ENCODE measurements around a stretch of chr19.

- PRO-cap = bidirectional peak, plus-strand start at chr19:38684470, minus-strand start at chr19:38684355
Observed at GRCh38 chr19:38684092-38684859, 36.8 kb downstream of the ACTN4 start.

- PRO-cap = no peak
Observed at GRCh38 chr19:38701240-38701978, 42.9 kb downstream of the CAPN12 start.

- PRO-cap = no peak
Observed at GRCh38 chr19:38715532-38716011, 28.7 kb downstream of the CAPN12 start.

DNA sequence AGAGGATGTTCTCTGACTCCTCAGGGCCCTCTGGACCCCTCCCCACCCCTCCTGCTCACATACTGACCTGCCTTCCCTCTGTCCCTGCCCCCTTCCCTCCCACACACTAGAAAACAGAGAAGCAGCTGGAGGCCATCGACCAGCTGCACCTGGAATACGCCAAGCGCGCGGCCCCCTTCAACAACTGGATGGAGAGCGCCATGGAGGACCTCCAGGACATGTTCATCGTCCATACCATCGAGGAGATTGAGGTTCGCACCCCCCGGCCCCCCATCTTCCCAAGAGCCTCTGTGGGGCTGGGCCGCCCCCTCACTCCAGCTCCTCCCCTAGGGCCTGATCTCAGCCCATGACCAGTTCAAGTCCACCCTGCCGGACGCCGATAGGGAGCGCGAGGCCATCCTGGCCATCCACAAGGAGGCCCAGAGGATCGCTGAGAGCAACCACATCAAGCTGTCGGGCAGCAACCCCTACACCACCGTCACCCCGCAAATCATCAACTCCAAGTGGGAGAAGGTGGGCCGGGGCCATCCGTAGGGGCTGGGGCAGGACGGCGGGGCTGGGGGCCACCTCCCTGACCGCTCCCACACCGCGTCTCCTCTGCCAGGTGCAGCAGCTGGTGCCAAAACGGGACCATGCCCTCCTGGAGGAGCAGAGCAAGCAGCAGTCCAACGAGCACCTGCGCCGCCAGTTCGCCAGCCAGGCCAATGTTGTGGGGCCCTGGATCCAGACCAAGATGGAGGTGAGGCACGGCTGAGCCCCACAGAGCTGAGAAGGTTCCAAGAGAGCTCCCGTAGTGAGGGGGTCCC is 20.2 kb downstream of the CAPN12 start:
- PRO-cap = no peak

- PRO-cap = no peak
Observed at GRCh38 chr19:38793175-38793656, 4.2 kb downstream of the LGALS7B start.

DNA sequence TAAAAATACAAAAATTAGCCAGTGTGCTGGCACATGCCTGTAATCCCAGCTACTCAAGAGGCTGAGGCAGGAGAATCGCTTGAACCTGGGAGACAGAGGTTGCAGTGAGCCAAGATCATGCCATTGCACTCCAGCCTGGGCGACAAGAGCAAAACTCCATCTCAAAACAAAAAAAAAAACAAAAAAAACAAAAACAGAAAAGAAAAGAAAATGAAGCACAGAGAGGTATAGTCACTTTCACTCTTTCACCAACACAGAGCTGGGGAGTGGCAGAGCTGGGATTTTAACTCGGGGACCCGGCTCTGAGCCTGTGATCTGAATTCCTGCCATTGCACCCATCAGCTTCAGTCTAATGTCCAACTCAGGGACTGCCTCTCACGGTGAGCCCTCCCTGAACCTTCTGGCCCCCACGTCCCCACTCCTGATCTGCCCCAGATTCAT is 874 bp downstream of the LGALS4 start:
- PRO-cap = no peak

DNA sequence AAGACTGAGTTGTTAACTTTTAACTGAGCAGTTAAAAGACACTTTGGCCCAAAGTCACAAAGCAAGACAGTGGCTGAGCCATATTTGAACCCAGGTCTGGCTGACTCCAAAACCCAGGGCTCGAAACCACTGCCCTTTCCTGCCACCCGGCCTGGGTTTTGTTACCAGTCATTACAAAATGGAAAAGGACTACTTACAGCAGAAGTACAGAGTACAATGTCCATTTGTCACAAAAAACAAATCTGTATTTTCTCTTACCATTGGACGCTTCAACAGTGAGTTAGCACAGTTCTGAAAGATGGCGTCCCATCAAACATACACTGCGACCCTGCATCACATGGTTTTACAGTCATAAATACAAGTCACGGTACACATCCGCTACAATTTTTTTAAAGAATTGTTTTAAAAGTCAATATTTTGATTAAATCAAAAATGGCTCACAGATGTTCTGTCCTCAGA is 8.4 kb downstream of the HNRNPL start:
- PRO-cap = no peak

DNA sequence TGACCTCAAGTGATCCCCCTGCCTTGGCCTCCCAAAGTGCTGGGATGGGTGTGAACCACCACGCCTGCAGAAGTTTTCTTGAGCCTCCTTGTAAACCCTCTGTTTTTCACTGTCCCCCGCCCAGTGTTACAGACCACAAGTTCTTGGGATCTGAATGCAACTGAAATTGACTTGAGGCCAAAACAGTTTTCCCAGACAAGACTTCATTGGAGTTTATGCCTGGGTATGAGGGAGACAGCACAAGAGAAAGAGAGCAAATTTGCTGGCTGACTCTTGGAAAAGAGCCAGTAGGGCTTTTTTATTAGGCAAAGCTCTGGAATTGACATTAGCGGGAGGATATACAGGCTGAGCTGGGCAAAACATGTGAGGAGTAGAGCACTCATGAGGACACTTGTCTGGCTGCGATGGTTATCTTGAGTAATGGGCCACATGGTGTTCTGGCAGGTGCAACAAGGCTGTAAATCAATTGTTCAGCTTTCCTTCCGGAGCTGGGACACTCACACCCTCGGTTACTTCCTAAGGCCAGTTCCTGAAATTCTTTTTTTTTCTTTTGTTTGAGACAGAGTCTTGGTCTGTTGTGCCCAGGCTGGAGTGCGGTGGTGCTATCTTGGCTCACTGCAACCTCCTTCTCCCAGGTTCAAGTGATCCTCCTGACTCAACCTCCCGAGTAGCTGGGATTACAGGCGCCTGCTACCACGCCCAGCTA is 12.7 kb upstream of the HNRNPL start:
- PRO-cap = no peak

DNA sequence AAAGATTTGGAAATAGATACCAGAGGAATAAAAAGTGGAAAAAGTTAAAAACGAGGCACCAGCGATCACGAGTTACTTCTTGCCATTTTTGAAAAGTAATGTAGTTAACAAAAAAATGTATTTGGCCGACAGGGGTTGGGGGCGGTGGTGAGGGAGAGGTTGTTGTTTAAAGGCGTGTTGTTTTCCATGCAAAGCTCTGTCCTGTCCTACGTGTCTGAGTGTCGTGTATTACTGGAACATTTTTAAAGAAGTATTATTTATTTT is 932 bp downstream of the FBXO17 start:
- PRO-cap = no peak

DNA sequence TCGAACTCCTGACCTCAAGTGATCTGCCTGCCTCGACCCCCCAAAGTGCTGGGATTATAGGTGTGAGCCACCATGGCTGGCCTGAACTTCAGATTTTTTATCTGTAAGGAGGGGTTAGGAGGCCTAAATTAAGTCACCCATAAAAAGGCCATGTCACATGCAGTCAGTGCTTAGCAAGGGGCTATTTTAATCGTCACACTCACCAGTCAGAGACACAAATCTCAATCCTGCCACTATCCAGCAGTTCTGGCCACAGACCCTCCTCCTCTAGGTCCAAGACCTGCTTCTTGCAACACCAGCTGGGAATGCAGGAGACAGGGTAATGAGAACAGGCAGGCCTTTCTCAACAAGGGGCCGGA is 1.5 kb downstream of the FBXO27 start:
- PRO-cap = no peak

DNA sequence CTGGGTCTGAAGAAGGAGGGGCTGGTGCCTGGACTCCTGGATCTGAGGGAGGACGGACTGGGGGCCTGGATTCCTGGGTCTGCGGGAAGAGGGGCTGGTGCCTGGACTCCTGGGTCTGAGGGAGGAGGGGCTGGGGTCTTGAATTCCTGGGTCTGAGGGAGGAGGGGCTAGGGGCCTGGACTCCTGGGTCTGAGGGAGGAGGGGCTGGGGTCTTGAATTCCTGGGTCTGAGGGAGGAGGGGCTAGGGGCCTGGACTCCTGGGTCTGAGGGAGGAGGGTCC is 242 bp upstream of the NCCRP1 start:
- PRO-cap = no peak

GRCh38 chr19:39246949-39247408 is 2.2 kb upstream of the IFNL3 start:
- PRO-cap = no peak

- PRO-cap = no peak
Observed at GRCh38 chr19:39277573-39278086, 9.4 kb downstream of the IFNL2 start.

GRCh38 chr19:39348782-39349525 is 6.7 kb downstream of the SAMD4B start:
- PRO-cap = no peak

- PRO-cap = no peak
Observed at GRCh38 chr19:39397207-39398220, 6.3 kb downstream of the MED29 start.

- PRO-cap = bidirectional peak, plus-strand start at chr19:39403889, minus-strand start at chr19:39403725
Observed at GRCh38 chr19:39403406-39404488, 2.9 kb upstream of the ZFP36 start.

DNA sequence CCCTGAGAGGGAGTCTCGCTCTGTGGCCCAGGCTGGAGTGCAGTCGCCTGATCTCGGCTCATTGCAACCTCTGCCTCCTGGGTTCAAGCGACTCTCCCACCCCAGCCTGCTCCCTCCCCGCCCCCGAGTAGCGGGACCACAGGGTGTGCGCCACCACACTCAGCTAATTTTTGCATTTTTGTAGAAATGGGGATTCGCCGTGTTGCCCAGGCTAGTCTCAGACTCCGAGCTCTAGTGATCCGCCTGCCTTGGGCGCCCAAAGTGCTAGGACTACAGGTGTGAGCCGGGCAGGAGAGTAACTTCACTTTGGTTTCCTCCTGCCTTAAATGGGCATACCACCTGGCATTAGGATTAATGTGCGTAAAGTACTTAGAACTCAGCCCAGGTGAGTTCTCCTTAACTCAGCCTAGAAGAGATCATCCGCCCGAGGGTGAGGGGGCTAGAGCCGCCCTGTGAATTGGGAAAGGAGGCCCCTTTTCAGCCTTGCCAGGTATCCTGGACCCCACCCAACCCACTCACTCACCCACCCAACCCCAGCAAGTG is 1.4 kb upstream of the ZFP36 start:
- PRO-cap = no peak

DNA sequence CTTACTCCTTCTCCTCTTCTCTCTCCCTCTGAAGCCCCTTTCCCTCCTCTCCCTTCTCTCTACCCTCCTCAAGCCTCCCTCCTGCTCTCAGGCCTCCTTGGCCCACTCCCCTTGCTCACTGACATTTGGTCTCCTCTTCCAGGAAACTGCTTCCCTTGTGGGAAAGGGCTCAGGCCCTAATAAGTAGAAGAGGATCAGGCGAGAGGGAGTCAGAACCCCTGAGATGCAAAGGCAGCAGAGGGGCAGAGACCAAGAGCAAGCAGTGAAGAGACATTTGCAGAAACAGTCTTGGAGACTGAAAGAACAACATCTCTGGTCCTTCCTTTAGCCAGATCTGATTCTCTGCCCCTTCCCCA is 1.9 kb upstream of the PLEKHG2 start:
- PRO-cap = no peak

DNA sequence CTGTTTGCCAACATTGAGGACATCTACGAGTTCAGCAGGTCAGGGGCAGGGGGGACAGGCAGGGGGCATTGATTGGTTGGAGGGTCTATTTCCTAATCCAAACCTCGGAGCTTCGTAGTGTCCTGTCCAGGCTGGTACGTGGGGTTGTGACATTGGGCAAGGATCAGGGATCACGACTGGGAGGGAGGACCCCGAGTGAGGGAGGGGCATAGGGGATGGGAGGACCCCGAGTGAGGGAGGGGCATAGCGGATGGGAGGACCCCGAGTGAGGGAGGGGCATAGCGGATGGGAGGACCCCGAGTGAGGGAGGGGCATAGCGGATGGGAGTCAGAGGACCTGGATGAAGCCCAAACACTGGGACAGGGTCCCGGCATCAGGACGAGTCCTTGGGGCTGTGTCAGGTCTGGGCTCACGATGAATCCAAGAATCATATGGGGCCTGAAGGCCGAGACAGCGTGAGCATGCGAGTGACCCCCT is 3.0 kb downstream of the PLEKHG2 start:
- PRO-cap = no peak

DNA sequence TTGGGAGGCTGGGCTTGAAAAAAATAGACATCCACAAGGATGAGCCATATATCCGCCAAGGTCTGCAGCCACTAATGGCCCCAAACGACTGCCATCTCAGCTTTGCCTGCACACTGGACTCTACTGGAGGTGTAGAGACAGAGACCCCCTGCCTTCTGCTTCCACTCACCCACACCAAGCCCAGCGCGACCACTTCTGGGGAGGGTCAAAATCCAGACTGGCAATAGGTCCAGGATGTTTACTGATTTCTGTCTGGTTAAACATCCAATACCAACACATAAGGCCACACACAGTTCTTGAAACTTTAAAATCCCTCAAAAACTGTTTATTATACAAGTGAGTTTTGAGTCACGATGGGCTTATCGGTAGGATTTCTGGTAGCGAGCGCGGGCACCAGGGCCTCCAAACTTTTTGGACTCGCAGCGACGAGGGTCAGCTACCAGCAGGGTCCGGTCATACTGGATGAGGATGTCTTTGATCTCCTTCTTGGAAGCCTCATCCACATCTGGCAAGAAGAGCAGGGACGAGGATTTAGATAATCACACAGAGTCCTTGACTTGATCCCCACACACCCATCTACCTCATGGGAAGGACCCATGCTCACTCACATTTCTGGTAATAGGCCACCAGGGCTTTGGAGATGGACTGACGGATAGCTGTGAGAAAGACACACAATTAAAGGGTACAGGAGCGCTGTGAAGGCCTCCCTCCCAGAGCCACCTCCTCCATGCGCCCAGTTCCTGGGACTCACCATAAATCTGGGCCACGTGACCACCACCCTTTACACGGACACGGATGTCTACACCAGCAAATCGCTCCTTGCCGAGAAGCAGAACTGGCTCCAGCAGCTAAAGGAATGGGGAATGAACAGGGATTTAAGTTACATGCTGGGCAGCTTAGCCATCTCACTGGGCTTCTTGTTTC is 2.6 kb downstream of the RPS16 start:
- PRO-cap = no peak

All from ReNcell CX (cell line).